LHCN-M2 (cell line): Measurements from ENCODE around the genes KLHL13, SLC25A43 and SOWAHD.

DNA sequence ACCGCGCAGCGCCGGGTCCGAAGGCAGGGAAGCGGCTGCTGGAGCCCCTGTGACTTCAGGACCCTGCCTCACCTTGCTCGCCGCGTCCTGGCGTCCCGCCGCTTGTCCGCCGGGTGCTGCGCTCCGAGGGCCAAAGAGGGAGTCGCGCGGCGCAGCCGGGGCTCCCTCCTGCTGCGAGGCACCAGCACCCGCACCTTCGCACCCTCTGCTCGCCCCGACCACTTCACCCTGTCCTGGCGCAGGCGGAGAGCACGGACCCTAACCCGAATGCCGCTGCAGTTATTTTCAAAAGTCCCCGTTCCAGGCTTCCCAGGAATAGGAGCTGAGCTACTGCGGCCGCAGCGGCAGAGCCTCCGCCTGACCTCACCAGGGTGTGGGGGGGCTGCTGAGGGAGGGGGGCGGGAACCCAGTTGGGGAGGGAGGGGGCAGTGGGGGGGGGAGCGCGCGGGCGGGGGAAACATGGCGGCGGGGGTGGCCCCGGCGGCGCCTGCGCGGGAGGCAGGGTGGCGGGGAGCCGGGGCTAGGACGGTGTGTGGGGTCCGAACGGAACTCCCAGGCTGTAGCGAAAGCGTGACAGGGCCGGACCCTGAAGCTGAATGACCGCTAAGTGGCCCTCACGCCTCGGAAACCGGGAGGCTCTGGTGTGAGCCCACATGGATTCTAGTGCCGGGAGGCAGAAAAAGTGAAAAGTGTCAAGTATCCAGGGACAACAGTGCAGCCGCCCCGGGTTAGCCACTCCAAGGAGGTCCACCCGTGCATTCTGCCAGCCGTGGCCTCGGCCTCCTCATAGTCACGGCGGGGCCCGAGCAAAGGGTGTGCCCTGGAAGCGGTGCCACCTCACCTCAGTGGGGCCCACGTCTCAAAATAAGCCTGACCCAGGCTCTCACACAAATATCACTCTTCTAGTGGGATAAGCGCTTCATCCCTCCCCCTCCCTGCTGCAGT, at the start of gene KLHL13:
KLHL13 (minus strand) TSS at position 375 of the 945 bp plus-strand sequence.
- RAMPAGE, long total RNA = no peak

- RAMPAGE, long total RNA = no peak
Measured at GRCh38 chrX:118530439-118530882, 34.8 kb downstream of the DOCK11 start.

GRCh38 chrX:118593220-118593828, 97.7 kb downstream of the DOCK11 start:
- RAMPAGE, long total RNA = no peak

DNA sequence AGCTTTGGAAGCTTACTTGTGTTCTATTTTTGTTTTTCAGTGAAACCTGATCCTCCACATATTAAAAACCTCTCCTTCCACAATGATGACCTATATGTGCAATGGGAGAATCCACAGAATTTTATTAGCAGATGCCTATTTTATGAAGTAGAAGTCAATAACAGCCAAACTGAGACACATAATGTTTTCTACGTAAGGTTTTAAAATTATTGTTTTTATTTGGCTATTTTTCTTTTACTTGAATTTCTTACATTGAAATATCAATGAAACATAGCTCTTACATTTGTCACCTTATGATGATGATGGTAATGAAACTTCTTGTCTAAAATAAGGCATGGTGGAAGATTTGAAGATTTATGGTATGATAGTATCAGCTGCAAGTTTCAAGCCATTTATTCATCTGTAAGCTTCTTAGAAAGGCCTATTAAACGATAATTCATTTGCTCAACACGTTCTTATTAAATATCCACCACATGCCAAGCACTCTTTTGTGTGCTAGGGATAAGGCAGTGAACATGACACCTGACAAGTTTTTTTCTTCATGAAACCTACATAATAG, 33.8 kb downstream of the IL13RA1 start:
- RAMPAGE, long total RNA = no peak

- RAMPAGE, long total RNA = no peak
Measured at GRCh38 chrX:118773497-118774082, 46.2 kb downstream of the IL13RA1 start.

- RAMPAGE, long total RNA = no peak
Measured at GRCh38 chrX:118976600-118977310, 2.3 kb downstream of the LONRF3 start.

- RAMPAGE, long total RNA = no peak
Measured at GRCh38 chrX:118992005-118993124, 17.9 kb downstream of the LONRF3 start.

GRCh38 chrX:119019160-119019720, 44.8 kb downstream of the LONRF3 start:
- RAMPAGE, long total RNA = no peak

- RAMPAGE, long total RNA = no peak
Measured at GRCh38 chrX:119209415-119210058, 26.5 kb upstream of the PGRMC1 start.

- RAMPAGE, long total RNA = no peak
Measured at GRCh38 chrX:119273199-119274065, 37.3 kb downstream of the PGRMC1 start.

- RAMPAGE, long total RNA = no peak
Measured at GRCh38 chrX:119399016-119400069, at the start of gene SLC25A43. TSS of gene SLC25A43 (plus strand) at chrX:119399336.

DNA sequence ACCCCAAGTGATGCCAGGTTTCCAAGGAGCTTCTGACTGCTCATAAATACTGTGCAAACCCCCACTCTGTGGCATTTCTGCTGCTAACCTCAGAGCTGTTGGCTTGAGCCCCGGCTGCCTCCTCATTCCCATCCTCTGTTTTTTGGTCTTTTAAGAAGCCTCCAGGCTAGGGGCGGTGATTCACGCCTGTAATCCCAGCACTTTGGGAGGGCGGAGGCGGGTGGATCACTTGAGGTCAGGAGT, 11.2 kb downstream of the SLC25A43 start:
- RAMPAGE, long total RNA = no peak

DNA sequence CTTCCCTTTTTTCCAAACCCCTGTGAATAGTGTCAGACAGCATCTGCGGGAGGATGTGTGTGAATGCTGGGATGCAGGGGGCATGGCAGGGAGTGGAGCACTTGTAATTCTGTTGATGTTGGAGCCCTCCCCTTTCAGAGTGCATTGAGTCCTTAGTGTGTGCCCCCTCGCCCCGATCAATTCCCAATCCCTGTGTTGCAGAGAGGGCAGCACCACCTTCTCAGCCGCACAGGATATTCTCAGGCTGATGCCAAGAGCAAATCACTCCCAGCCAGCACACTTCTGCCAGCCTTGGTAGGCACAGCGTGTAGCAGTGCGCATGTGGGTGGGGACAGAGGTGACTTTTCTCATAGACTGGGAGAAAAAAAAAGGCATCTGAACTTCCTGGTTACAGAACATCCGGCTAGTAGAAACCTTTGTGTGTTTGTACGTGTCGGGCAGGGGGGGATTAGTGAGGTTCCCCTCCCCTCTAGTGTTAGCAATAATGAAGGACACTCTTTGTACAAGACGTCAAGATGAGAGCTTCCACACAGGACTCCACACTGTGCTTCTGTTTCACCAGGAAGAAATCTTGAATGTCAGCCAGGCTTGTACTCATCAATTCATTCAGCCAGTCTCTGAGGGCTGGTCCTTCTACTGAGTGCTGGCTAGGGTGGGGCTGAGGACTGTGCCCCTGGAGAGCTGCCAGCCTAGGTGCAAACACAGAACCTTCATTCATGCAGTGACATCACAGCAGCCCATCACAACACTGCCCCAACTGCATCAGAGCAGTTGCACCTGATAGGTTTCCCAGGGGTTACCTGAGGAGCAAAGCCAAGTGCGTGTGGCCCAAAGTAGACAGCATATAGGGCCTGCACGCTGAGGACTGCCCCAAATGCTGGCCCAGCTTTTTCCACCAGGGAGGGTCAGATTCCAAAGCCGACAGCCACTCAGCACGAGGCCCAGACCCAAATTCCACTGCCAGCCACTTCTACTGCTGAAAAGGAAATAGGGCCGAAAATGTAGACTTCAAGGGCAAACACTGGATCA, 34.6 kb downstream of the SLC25A5 start:
- RAMPAGE, long total RNA = no peak

GRCh38 chrX:119654581-119654927, 38.4 kb downstream of the SEPTIN6 start:
- RAMPAGE, long total RNA = no peak

- RAMPAGE, long total RNA = no peak
Measured at GRCh38 chrX:119691727-119693007, 801 bp downstream of the SEPTIN6 start.

DNA sequence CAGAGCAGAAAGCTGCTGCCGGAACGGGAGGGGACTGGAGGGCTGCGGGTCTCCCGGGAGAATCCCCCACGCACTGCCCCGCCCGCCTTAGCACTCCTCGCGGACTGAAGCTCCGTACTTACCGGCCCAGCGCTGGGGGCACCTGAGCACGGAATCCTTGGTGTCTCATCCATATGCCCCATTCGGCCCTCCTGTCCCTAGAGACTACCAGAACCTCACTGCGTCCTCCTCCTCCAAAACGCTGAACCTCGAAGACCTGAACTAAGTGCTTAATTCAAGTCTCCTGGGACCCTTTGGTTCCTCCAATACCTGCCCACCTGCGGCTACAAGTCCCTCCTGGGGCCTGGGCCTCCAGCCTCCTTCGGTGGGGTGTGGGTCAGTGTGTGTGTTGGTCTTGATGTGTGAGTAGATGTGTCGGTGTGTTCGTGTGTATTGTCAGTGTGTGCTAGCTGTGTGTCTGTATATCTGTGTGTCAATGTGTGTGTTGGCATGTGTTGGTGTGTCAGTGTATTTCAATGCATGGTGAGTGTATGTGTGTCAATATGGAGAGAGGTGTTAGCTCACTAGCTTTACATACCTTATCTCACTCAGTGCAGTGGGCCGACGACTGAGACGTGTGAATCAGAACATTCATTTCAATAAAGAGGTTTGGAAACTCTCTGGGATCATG, 2.6 kb upstream of the SEPTIN6 start:
- RAMPAGE, long total RNA = no peak

GRCh38 chrX:119757680-119758652, at the start of gene SOWAHD:
TSS of gene SOWAHD (plus strand) at chrX:119758588.
- RAMPAGE, long total RNA = no peak

- RAMPAGE, long total RNA = no peak
Measured at GRCh38 chrX:119762701-119763128, 4.3 kb downstream of the SOWAHD start.

DNA sequence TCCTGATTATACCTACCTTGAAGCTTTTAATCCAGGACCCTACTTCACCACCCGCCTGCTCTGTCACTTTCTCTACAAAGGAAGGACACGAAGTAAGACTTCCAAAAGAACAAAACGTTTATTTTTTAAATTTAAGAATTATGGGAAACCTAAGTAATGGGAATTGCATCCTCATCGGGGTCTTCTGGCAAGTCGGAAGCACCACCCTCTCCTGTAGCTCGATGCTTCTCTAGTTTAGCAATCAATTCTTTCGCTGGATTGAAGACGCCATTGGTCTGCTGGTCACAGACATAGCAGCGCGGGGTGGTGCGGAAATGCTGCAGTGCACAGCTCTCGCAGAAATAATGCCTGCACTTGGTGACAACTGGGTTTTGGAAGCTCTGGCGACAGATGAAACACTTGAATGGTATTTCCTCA, 1.1 kb downstream of the RNF113A start:
- RAMPAGE, long total RNA = no peak

DNA sequence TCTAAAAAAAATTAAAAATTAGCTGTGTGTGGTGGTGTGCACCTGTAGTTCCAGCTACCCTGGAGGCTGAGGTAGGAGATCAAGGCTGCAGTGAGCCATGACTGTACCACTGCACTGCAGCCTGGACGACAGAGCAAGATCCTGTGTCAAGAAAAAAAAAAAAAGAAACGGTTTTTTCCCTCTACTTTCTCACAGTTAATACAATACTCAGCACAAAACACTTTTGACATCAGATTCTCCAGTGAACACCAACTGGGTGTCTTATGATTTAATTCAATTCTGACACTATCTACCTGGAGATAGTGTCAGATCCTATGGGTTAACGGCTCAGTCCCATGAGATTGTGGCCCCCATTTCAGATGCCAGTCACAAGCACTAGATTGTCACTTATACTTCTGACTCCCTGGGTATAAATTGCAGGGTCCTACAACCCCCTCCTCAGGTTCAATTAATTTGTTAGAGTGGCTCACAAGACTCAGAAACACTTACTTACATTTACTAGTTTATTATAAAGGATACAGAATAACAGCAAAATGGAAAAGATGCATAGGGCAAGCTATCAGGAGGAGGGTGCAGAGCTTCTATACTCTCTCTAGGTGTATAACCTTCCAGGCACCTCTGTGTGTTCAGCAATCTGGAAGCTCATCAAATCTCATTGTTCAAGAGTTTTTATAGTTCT, 24.9 kb upstream of the ZBTB33 start:
- RAMPAGE, long total RNA = no peak